Mammary microvascular endothelial cell (primary cell): Measurements from ENCODE around the genes CPNE7 and SPATA2L.

DNA sequence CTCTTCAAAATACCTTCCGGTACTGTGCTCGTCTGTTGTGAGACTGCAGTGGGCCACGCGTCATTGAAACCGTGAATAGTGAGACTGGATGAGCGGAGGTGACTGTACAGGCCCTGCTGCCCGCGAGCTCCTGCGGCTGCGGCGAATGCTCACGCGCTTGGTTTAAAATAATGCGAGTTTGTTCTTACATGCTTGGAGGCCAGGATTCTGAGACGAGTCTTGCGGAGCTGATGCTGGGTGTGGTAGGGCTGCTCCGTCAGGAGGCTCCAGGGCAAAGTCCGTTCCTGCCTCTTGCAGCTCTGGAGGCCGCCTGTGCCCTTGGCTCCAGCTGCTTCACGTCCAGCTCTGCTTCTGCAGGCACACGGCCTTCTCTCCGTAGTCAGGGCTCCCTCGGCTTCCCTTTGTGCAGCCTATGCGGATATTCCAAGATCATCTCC, 9.5 kb downstream of the ACSF3 start:
- RAMPAGE, long total RNA, result no peak

- RAMPAGE, long total RNA, result no peak
These were observed 60.2 kb downstream of the ZNF778 start for GRCh38 chr16:89277630-89278260.

DNA sequence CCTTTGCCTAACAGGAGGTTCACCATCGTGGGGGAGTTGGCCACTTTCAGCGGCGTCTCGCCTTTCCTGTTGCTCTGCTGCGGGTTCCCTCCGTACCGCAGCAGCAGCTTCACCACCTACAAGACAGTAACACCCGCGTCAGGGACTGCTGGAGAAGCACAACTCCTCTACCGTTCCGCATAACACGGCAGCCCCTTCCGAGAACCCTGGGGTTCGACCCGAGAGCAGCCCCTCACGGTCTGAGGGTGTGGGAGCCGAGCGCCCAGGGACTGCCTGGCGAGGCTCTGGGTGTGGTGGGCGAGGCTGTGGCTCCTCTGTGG, 68.5 kb downstream of the ZNF778 start:
- RAMPAGE, long total RNA, result no peak

GRCh38 chr16:89290528-89291332, 73.2 kb downstream of the ZNF778 start:
- RAMPAGE, long total RNA, result no peak

DNA sequence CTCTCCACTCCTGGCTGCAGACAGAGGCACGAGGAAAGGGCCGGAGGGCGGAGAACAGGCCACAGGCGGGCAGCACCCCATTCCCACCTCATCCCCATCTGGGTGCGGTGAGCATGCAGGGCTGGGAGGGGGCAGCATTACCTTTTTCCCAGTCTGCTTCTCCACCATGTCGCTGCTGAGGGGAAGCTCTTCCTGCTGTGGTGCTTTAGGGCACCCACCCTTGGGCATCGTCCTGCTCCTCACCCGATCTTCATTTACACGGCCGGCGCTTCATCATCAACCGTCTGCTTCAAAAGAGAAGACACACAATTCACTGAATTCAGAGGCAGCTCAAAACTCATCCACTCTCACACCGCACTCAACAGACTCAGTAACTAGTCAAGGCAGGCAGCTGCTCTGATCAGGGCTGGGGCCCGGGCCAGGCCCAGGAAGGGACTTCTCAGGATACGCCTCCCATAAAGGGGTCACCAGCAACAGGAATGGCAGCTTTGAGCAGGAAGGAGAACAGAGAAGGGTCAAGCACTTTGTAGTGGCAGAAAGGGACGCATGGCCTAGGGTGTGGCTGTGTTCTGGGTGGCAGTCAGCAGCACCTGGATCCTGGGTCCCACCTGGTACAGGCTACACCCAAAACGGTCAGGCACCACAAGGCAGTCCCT, 99.4 kb downstream of the ZNF778 start:
- RAMPAGE, long total RNA, result no peak

DNA sequence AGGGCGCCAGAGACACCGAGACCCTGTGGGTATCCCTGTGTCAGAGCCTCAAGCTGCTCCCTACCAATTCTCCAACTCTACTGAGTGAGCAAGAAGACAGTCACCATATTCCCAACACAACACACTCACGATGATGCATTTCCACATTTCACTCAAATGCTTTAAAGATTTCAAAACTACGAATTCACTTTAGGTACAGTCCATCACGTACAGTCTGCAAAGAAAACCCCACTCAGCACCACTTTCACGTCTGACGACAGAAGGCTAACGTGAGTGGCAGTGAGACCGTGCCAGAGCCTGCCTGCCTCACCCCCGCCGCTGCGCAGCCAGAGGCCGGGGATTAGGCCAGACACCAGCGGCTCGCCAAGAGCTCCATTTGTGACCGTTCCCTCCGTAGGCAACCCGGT, 104.9 kb downstream of the ANKRD11 start:
- RAMPAGE, long total RNA, result no peak

GRCh38 chr16:89473650-89474404, 16.5 kb downstream of the ANKRD11 start:
- RAMPAGE, long total RNA, result no peak

GRCh38 chr16:89474405-89475160, 15.8 kb downstream of the ANKRD11 start:
- RAMPAGE, long total RNA, result no peak

- RAMPAGE, long total RNA, result no peak
These were observed 6.4 kb downstream of the ANKRD11 start for GRCh38 chr16:89483668-89484689.

DNA sequence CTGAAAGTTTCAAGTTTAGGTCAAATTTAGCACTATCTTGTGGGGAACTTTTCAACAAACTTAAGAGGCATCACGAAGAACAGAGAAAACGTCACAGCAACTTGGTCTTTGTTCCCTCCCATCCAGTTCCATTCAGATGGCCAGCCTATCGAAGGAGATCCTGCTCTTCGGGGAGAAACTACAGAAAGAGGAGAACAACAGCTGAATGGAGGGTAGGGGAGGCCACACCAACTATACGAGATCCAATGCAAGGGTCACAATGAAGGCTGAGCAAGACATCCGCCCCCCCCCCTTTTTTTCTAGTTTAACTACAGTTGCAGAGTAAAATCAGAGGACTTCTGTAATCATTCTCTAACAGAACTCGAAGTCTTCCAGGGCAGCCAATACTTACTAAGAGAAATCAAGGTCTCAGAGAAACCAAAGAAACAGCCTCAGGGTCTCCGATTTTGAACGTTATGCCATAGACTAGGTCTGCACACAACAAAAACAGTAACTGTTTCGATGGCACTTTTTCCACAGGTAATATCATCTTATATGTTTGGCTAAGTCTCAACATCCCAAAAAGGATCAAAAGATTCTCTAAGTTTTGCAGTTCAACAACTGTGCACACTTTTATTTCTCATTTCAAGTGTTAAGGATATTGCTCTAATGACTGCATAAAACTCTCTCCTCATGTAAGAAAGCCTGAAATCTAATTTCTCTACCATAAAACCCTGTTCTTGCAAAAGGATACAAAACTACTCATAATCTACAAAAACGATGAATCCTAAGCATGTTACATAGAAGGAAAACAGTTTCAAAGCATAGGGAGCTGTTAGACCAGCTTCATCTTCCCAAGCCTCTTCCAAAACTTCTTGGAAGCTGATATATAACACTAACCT, 2.0 kb downstream of the ANKRD11 start:
- RAMPAGE, long total RNA, result no peak

DNA sequence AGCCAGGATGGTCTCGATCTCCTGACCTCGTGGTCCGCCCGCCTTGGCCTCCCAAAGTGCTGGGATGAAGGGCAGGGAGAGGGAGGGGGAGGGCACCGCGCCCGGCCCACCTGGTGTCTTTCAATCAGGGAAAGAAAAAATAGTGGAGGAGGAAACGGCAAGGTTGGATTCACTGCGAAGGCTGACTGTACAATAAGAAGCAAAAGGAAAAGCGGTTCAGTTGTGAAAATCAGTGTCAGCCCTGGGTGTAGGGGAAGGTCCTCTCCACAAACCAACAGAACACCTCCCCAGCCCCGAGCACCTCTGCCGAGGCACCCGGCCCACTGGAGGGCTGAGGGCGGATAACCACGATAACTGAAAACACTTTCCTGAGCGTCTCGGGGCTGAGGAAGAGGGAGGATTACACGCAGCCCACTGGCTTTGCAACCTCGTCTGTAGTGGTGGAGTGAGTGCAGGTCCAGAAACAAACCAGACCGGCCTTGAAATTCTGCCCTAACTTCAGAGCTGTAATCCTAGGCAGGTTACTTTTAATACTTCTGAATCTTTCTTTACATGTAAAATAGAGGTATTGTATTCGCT, 1.4 kb upstream of the SPG7 start:
- RAMPAGE, long total RNA, result no peak

DNA sequence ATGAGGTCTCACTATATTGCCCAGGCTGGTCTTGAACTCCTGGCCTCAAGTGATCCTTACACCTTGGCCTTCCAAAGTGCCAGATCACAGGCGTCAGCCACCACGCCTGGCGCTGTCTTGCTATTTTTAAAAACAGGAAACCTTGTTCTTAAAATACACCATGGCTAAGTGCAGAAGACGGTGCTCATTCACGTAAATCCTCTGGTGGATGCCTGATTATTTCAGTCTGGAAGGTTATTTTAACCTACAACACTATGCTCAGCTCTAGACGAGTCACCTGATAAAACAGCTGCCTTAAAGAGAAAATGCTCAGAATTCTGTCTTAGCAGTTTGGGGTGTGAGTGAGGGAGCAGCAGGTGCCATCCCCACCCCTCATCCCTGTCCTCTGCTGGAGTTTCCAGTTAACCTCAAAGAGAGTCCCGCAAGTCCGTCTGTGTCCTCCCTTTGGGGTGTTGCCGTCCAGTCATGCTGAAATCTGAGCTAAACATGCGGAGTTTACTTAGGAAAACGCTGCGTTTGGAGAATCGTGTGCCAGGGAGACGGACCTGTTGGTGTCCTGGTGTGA, 17.0 kb downstream of the SPG7 start:
- RAMPAGE, long total RNA, result no peak

DNA sequence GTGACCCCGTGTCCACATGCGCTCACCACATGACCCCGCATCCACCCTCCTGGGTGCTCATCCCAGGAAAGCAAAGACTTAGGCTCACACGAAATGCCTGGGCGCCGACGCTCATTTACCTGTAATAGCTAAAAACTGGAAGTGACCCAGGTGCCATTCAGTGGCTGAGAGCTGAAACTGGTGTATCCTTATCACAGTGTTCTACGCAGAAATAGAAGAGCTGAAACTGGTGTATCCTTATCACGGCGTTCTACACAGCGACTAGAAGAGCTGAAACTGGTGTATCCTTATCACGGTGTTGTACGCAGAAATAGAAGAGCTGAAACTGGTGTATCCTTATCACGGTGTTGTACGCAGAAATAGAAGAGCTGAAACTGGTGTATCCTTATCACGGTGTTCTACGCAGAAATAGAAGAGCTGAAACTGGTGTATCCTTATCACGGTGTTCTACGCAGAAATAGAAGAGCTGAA, 19.7 kb upstream of the RPL13 start:
- RAMPAGE, long total RNA, result no peak

DNA sequence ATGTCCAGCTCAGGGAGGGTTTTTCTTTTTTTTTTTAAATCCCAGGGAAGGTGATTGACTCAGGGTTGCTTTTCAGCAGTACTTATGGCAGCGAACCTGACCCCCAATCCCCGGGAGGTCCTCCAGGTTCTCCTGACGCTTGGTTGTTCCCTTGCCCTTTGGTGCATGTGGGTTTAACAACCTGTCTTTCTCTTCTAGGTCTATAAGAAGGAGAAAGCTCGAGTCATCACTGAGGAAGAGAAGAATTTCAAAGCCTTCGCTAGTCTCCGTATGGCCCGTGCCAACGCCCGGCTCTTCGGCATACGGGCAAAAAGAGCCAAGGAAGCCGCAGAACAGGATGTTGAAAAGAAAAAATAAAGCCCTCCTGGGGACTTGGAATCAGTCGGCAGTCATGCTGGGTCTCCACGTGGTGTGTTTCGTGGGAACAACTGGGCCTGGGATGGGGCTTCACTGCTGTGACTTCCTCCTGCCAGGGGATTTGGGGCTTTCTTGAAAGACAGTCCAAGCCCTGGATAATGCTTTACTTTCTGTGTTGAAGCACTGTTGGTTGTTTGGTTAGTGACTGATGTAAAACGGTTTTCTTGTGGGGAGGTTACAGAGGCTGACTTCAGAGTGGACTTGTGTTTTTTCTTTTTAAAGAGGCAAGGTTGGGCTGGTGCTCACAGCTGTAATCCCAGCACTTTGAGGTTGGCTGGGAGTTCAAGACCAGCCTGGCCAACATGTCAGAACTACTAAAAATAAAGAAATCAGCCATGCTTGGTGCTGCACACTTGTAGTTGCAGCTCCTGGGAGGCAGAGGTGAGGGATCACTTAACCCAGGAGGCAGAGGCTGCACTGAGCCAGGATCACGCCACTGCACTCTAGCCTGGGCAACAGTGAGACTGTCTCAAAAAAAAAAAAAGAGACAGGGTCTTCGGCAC, 2.5 kb downstream of the RPL13 start:
- RAMPAGE, long total RNA, result no peak

DNA sequence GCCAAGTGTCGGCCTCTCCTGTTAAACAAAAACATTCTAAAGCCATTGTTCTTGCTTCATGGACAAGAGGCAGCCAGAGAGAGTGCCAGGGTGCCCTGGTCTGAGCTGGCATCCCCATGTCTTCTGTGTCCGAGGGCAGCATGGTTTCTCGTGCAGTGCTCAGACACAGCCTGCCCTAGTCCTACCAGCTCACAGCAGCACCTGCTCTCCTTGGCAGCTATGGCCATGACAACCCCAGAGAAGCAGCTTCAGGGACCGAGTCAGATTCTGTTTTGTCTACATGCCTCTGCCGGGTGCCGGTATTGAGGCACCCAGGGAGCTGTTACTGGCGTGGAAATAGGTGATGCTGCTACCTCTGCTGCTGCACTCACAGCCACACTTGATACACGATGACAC, 3.4 kb downstream of the RPL13 start:
- RAMPAGE, long total RNA, result no peak

DNA sequence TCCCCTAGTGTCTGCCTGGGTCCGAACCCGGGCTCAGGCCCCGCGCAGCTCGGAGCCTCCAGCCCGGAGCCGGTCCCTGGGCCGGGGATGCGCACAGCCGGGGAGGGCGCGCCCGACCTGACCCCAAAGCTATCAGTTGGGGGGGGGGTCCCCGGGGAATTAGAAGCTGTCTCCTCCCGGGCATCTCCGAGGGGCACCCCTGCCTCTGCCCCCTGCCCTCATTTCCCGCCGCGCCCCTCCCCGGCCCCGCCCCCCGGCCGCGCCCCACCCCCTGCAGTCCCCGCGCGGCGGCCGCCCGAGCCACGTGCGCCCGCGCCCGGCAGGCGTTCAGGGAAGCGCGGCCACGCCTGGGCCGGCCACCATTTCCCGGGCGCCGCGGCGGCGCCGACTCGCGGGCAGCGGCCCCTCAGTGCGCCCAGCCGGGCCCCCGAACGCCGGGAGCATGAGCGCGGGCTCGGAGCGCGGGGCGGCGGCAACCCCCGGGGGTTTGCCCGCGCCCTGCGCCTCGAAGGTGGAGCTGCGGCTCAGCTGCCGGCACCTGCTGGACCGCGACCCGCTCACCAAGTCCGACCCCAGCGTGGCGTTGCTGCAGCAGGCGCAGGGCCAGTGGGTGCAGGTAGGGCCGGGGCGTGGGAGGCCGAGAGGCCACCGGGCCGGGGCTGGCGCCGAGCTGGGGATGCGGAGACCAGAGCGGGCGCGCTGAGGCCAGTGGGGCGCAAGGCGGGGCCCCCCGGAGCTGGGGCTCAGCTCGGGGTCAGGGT, at the start of gene CPNE7:
CPNE7 (plus strand) TSS at position 303 of the 761 bp plus-strand sequence.
- RAMPAGE, long total RNA, result no peak

DNA sequence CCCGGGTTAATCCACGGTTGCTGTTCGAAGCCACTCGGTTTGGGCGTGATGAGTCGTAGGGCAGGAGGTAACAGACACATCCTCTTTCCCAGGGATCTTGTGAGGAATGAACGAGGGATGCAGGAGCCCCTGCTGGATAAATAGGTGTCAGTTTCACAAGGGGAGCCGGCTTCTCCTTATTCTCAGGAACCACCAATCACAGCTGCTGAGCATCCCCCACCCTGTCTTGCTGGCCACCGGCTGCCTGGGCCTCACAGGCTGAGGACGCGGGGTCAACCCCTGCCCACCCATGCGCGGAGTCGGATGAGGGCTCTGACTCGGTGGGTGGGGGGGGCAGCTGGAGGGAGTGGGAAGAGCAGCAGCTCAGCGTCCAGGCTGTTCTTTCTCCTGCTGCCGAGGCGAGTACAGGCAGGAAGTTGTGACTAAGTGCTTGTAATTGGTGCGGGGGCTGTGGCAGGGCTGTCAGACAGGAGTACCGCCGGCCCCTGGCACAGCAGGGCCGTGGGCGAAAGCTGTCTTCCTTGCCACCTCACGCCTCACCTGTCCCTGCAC, 11.2 kb upstream of the DPEP1 start:
- RAMPAGE, long total RNA, result no peak

- RAMPAGE, long total RNA, result no peak
These were observed 1.4 kb downstream of the SPATA2L start for GRCh38 chr16:89699835-89700805.

- RAMPAGE, long total RNA, result no peak
These were observed 638 bp downstream of the SPATA2L start for GRCh38 chr16:89700806-89701327.

DNA sequence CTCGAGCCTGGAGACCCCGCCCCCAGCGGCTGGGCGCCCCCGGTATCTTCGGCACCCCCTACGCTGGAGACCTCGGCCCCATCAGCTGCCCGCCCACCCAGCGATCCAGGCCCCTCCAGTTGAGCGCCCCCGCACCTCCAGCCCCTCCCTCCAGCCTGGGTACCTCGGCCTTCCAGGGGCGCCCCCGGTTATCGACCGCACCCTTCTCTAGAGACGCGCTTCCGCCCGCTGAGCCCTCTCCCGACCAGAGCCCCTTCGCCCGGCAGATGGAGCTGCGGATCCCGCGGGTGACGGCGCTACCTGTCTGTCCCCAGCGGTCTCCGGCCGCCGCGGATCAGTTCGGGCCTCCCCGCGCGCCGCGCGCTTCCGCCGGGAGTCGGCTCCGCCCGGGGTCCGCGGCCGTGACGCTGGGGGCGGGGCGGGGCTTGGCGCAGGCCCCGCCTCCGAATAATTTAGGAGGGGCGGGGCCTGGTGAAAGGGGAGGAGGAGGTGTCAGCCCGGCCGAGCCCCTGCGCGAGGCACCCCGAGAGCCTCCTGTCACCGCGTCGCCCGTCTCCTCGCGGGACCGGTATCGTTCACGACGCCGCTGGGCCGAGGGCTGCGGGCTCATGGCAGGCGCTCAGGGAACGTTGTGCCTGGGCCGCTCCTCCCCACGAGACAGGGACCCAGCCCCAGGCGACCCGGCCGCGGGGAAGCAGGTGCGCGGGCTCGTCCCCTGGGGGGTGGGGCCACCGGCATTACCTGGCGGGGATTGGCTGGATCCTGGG, at the start of gene SPATA2L:
SPATA2L (minus strand) TSS at position 378 of the 767 bp plus-strand sequence.
- RAMPAGE, long total RNA, result no peak